H1 (cell line): ENCODE measurements around a stretch of chr18.

DNA sequence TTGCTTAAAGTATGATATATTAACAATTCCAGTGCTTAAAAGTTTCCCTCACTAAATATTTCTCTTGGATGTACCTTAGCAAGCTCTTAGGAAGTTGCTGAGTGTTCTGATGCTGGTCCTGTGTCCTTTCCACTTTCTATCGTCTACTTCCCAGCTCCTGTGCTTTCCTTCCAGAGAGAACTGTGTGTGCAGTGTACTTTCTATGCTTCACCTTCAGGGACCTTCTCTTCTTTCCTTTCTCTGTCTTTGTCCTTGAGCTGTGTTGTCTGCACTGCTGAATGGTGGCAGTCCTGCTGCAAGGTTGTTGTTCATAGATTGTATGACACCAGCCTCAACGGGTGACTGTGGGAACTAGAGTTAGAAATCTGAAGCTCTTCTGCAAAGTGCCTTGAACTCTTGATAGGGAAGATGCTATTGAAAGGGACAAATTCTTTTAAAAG, 90.1 kb upstream of the SMAD7 start:
- RRBS, result no CpG with 5 or more reads among the region's 2 CpGs
CAGE:
- cytosol, long polyA plus RNA, result no peak
- long polyA plus RNA, result no peak
- nucleus, long polyA plus RNA, result no peak

GRCh38 chr18:49168996-49169318, 218.2 kb upstream of the SMAD7 start:
- RRBS, result no CpG with 5 or more reads among the region's 3 CpGs
CAGE:
- cytosol, long polyA plus RNA, result no peak
- long polyA plus RNA, result no peak
- nucleus, long polyA plus RNA, result no peak

DNA sequence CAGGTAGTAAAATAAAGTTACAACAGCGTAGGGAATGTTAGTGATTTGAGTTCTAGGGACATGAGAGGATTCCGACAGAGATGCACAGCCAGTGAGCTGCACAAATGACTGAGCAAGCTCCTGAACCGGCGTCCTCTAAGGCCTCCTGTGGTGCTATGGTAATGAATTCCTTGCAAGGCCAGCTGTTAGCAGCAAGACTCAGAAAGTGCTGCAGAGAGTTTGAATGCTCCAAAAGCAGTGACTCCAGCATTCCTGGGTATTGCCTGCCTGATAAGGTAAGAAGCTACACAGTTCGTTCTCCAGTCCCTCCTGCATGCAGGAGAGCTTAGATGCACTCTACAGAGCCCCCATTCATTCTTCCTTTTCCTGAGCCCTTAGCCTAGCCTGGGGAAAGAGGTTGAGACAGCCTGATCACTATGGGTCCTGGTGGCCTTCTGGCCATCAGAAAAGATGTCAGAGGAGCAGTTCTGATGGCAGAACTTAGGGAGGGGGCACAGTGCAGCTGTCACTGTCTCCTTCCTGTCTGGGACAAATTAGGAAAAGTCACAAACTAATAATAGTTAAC, 4.9 kb upstream of the DYM start:
- RRBS, result no CpG with 5 or more reads among the region's 5 CpGs
CAGE:
- cytosol, long polyA plus RNA, result no peak
- long polyA plus RNA, result no peak
- nucleus, long polyA plus RNA, result no peak

DNA sequence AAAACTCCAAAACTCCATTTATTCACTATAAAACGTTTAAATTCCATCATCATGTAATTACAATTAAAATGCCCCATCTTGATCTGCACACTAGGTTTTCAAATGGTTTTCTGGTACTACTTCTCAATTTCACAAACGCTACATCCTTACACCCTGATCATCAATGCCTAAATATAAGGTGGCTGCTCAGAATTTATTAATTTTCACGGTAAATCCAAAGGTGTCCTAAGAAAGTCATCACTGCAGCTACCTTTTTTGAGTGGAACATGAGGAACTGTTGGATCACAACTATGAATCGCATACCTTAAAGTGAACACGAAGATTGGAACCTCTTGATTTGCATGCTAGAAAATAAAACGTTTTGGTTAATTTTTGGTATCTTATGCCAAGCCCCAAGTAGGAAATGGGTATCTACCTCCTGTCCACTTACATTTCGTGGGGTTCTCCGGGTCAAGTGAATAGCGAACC, 1.1 kb downstream of the RPL17 start:
- RRBS, result no CpG with 5 or more reads among the region's 9 CpGs
CAGE:
- cytosol, long polyA plus RNA, result no peak
- long polyA plus RNA, result no peak
- nucleus, long polyA plus RNA, result no peak

- RRBS, result no CpG with 5 or more reads among the region's 9 CpGs
CAGE:
- cytosol, long polyA plus RNA, result no peak
- long polyA plus RNA, result no peak
- nucleus, long polyA plus RNA, result no peak
These were observed 22.4 kb upstream of the RPL17 start for GRCh38 chr18:49514596-49515041.

GRCh38 chr18:49563195-49564155, 1.6 kb downstream of the LIPG start:
- RRBS, result no CpG with 5 or more reads among the region's 7 CpGs
CAGE:
- cytosol, long polyA plus RNA, result no peak
- long polyA plus RNA, result no peak
- nucleus, long polyA plus RNA, result no peak

DNA sequence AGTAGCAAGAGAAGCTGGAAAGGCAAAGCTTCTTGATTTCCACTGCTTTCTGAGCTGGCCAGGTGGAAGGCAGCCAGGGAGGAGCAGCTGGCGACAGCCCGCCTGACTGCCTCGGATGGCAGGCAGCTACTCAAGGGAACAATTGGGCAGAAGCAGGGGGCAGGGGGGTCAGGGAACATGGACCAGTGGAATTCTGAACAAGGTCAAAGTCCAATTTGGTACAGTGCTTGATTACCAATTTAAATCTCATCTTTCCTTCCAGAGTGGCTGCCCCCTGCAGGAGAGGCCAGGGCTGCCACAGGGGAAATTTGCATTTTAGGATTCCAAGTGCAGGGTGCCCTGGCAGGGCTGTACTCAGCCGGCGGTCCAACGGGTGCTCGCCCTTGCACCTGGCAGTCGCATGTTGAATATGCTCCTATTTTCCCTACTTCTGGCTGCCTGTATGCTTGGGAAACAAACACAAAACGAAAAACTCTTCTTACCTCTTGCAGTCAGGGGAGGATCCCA, 67.3 kb downstream of the LIPG start:
- RRBS, result no CpG with 5 or more reads among the region's 9 CpGs
CAGE:
- cytosol, long polyA plus RNA, result no peak
- long polyA plus RNA, result no peak
- nucleus, long polyA plus RNA, result no peak

GRCh38 chr18:49954132-49954567, 140.8 kb upstream of the ACAA2 start:
- RRBS, result no CpG with 5 or more reads among the region's 7 CpGs
CAGE:
- cytosol, long polyA plus RNA, result no peak
- long polyA plus RNA, result no peak
- nucleus, long polyA plus RNA, result no peak

GRCh38 chr18:50071081-50071749, 123.7 kb downstream of the MYO5B start:
- RRBS, result no CpG with 5 or more reads among the region's 4 CpGs
CAGE:
- cytosol, long polyA plus RNA, result no peak
- long polyA plus RNA, result no peak
- nucleus, long polyA plus RNA, result no peak

GRCh38 chr18:50079356-50079999, 115.5 kb downstream of the MYO5B start:
- RRBS, result no CpG with 5 or more reads among the region's 6 CpGs
CAGE:
- cytosol, long polyA plus RNA, result no peak
- long polyA plus RNA, result no peak
- nucleus, long polyA plus RNA, result no peak

- RRBS, result no CpG with 5 or more reads among the region's 39 CpGs
CAGE:
- cytosol, long polyA plus RNA, result no peak
- long polyA plus RNA, result no peak
- nucleus, long polyA plus RNA, result no peak
These were observed 870 bp downstream of the MYO5B start for GRCh38 chr18:50194048-50194505.

DNA sequence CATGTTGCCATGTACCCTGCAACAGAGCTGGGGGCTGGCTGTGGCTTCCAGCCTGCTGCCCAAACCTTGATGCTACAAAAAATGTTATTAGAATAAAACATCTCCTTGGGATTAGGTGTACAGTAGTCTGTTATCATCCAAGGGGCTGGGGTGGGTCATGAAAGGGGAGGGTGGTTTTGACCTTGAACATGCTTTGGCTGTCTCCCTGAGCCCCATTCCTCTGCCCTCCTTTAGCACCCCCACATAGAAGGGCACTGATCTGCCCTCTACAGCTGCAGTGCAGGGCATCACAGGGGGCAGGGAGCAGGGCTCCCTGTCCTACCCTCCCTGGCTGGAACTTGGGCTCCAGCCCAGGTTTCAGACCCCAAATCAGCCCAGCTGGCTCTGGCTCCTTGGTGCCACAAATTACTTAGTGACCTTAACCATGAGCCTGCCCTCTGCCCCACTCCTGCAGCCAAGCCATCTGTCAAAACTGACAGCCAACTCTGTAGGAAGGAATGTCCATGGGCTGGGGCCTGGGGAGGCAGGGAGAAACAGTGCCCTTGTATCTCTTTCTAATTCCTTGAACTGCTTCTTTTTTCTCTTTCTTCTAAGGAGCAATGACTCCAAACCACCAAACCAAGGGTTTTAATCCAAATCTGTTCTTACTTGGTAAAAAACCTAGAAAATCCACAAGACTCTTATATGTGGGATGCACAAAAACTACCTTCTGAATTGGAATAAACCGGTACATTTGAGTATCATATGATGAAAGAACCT, 105.7 kb downstream of the MAPK4 start:
- RRBS, result no CpG with 5 or more reads among the region's 1 CpG
CAGE:
- cytosol, long polyA plus RNA, result no peak
- long polyA plus RNA, result no peak
- nucleus, long polyA plus RNA, result no peak

DNA sequence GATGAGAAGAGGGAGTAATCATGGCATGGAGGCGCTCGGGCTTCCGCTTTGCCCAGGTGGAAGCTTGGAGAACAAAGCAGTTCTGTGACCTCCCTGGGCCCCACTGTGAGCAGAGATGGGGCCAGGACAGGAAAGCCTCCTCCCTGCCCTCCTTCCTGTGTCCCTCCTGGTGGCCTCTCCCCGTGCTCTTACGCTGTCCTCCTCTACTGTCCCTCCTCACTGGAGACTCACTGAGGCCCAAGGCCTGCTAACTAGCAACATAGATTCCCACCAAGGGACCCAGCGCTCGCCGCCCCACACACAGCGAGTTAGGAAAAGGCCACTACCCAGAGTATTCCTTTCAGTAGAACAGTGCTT, 119.8 kb downstream of the MAPK4 start:
- RRBS, result no CpG with 5 or more reads among the region's 9 CpGs
CAGE:
- cytosol, long polyA plus RNA, result no peak
- long polyA plus RNA, result no peak
- nucleus, long polyA plus RNA, result no peak

DNA sequence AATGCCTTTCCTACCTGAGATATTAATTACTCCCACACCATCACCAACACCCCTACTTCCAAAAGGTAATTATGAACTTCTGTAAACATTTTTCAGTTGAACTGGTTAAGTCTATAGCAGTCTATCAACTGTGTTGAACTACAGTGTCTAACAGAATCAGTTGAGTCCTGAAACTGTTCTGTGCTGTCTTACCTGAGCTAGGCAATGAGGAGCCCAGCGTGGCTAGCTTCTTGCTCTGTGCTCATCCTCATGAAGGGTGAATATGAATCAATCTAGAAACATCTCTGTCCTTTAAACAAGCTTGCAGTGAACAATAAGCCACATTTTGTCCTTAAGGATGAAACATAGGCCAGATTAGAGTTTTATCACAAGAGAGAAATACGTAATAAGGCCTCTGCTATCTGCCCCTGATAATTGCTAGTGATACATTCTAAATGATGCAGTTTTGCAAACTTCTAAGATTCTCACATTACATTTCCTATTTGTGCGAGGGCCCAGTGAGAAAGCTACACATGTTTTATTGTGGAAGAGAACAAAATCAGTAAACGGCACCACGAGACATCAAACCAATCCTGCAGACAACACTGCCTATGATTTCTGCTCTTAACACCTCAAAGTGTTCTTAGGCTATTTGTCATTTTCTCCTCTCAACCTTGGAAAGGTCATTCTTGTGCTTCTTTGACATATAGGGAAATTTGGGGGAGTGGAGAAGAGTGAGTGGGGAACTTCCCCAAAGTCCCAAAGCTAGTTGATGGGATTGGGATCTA, 5.5 kb upstream of the MRO start:
- RRBS, result no CpG with 5 or more reads among the region's 5 CpGs
CAGE:
- cytosol, long polyA plus RNA, result no peak
- long polyA plus RNA, result no peak
- nucleus, long polyA plus RNA, result no peak

DNA sequence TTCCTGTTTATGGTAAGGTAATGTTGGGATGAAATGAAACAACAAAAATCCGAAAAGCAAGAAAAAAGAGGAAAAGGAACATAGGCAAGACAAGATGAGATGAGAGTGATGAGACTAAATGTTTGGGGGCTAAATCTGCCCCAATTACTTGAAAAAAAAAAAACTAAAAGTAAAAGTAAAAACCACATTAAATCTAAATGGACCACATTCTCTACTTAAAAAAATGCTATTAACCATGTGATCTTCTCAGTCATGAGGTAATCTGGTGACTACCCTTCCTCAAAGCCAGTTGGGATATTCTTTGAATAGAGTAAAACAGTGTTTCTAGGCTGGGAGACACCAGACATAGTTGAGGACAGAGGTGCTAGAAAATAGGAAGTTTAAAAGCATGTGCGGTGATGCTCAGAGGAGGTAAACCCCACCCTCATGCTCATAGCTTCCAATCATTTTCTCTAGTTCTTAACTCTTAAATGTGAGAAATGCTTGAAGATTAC, 30.8 kb upstream of the ELAC1 start:
- RRBS, result no CpG with 5 or more reads among the region's 2 CpGs
CAGE:
- cytosol, long polyA plus RNA, result no peak
- long polyA plus RNA, result no peak
- nucleus, long polyA plus RNA, result no peak

- RRBS, result no CpG with 5 or more reads among the region's 4 CpGs
CAGE:
- cytosol, long polyA plus RNA, result no peak
- long polyA plus RNA, result no peak
- nucleus, long polyA plus RNA, result no peak
These were observed 36.9 kb downstream of the SMAD4 start for GRCh38 chr18:51066835-51067429.

DNA sequence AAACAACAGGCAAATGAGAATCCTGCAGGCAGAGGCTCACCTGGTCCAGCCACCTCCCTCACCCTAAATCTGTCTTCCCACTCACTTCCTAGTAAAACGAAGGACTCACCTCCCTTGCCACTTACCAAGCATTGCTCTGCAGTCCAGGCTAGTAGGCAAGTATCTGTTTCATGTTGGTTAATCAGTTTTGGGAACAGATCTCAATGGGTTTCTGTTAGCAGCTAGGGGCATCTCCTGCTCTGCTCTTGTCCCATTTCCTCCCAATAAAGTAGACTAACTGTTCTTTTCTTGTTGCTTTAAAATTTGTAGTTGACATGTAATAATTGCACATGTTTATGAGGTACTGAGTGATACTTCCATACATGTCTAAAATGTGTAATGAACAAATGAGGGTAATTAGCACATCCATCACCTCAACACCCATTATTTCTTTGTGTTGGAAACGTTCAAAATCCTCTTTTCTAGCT, 65.6 kb downstream of the MEX3C start:
- RRBS, result no CpG with 5 or more reads among the region's 2 CpGs
CAGE:
- cytosol, long polyA plus RNA, result no peak
- long polyA plus RNA, result no peak
- nucleus, long polyA plus RNA, result no peak

GRCh38 chr18:51195060-51195985, 2.2 kb downstream of the MEX3C start:
- RRBS, result no CpG with 5 or more reads among the region's 12 CpGs
CAGE:
- cytosol, long polyA plus RNA, result no peak
- long polyA plus RNA, result no peak
- nucleus, long polyA plus RNA, result start-site peak on the plus strand at chr18:51195770-51195834, 12 reads

DNA sequence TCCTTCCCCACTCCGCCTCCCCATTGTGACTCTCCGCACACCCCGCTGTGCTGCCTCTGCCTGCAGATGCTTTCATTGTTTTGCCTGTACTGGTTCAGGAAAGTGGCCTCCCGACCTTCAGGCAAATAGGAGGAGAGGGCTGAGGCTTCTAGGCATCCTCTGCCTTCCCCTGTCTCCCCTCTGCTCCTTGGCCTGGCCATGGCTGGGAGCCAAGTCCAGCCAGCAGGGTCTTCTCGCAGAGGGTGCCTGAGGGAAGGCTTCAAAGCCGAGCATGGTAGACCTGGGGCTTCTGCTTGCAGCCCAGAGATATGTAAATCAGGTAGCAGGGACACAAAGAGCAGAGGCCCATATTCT, 457.4 kb upstream of the MEX3C start:
- RRBS, result no CpG with 5 or more reads among the region's 6 CpGs
CAGE:
- cytosol, long polyA plus RNA, result no peak
- long polyA plus RNA, result no peak
- nucleus, long polyA plus RNA, result no peak

GRCh38 chr18:53861284-53861715, 363.2 kb downstream of the MBD2 start:
- RRBS, result no CpG with 5 or more reads among the region's 2 CpGs
CAGE:
- cytosol, long polyA plus RNA, result no peak
- long polyA plus RNA, result no peak
- nucleus, long polyA plus RNA, result no peak